Endometrial microvascular endothelial cells (primary cell): ENCODE data around the gene FBXL7.

- RAMPAGE, long total RNA = no peak
Measured at GRCh38 chr5:14193973-14194656, 51.0 kb downstream of the TRIO start.

GRCh38 chr5:14206463-14206992, 63.4 kb downstream of the TRIO start:
- RAMPAGE, long total RNA = no peak

GRCh38 chr5:14211979-14212527, 68.9 kb downstream of the TRIO start:
- RAMPAGE, long total RNA = no peak

DNA sequence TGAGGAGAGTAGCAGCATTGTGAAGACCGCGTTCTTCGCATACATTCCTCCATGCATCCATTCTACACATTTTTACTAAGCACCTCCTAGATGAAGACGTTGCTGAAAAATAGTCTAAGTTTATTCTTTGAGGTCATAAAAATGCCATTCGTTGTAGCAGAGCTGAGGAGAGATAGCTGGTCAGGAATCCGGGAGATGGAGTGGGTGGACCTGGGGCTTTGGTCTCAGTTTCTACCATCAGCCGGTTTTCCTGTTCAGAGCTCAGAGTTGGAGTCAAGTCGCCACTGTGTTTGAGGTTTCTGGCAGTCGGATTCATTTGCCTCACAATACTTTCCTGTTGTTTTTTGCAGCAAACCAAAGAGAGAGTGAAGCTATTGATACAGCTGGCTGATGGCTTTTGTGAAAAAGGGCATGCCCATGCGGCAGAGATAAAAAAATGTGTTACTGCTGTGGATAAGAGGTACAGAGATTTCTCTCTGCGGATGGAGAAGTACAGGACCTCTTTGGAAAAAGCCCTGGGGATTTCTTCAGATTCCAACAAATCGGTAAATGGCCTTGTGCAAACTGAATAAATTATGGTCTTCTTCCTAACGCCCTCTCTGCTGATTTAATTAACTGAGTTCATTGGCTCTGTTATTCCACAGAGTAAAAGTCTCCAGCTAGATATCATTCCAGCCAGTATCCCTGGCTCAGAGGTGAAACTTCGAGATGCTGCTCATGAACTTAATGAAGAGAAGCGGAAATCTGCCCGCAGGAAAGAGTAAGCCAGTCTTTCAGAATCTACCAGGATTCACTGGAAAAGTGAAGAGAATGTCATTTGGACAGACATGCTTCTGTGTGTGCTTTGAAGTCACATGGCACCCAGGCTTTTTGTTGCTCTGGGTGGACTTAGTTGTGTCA, 194.3 kb upstream of the OTULINL start:
- RAMPAGE, long total RNA = no peak

DNA sequence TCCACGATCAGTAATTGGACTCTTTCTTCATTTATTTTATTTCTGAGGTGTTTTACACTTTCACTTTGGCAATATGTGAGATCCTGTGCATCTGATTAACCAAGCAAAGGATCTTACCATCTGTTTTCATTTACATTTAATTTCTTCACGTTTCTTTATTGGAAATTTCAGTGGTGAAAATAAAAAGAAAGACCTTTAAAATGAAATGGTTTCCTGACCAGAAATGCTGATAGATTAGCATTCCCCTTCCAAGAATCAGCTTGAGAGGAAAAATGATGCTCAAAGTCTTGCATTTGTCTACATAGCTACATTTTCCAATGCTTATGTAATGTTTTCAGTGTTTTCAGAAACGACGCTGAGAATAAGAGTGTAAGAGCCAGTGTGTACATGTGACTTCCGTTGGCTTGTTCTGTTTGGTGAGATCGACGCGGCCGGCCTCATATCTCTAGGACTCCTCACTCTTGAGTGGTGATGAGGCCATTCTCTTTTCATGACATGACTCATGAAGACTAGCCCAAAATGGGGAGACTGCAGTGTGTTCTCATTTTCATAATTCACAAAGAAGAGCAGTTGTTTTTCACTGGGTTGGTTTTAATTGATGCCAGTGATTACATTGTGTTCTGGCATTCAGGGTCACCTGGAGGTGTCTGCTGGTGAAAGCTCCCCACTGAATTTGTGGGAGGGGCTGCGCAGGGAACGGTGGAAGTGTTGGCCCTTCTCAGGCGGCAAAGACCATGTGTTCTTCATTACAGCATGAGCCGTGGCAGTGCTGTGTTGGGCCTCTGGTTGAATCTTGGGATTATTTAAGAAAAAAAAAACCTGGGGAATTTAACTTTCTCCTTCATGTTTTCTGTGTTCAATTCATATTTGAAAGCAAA, 131.6 kb upstream of the OTULINL start:
- RAMPAGE, long total RNA = no peak

DNA sequence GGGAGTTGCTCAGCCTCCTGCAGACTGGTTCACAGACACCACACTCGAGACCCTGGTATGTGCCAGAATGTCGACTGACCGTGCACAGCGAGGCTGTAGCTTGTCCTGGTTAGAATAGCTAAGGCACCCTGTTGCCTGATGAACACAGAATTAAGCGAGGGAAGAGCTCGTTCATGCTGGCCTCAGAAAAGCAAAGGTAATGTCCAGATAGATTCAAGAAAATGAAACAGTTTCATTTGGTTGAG, 71.3 kb upstream of the OTULINL start:
- RAMPAGE, long total RNA = no peak

- RAMPAGE, long total RNA = no peak
Measured at GRCh38 chr5:14572699-14573057, 8.9 kb upstream of the OTULINL start.

DNA sequence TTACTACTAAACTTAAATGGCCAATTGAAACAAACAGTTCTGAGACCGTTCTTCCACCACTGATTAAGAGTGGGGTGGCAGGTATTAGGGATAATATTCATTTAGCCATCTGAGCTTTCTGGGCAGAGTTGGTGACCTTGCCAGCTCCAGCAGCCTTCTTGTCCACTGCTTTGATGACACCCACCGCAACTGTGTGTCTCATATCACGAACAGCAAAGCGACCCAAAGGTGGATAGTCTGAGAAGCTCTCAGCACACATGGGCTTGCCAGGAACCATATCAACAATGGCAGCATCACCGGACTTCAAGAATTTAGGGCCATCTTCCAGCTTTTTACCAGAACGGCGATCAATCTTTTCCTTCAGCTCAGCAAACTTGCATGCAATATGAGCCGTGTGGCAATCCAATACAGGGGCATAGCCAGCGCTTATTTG, 12.7 kb upstream of the OTULIN start:
- RAMPAGE, long total RNA = no peak

DNA sequence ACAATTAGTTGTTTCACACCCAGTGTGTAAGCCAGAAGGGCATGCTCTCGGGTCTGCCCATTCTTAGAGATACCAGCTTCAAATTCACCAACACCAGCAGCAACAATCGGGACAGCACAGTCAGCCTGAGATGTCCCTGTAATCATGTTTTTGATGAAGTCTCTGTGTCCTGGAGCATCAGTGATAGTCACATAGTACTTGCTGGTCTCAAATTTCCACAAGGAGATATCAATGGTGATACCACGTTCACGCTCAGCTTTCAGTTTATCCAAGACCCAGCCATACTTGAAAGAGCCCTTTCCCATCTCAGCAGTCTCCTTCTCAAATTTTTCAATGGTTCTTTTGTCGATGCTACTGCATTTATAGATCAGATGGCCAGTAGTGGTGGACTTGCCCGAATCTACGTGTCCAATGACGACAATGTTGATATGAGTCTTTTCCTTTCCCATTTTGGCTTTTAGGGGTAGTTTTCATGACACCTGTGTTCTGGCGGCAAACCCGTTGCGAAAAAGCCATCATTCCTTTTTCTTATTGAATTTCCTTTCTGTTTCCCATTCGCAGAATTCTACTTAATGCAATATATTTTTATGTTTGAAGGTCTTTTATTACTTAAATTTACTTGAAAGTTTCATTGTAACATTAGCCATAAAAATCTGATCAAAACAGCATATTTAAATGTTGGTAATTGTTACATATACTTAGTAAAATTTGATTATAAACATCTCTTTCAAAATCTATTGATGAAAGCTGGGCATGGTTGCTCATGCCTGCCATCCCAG, 11.5 kb upstream of the OTULIN start:
- RAMPAGE, long total RNA = no peak

DNA sequence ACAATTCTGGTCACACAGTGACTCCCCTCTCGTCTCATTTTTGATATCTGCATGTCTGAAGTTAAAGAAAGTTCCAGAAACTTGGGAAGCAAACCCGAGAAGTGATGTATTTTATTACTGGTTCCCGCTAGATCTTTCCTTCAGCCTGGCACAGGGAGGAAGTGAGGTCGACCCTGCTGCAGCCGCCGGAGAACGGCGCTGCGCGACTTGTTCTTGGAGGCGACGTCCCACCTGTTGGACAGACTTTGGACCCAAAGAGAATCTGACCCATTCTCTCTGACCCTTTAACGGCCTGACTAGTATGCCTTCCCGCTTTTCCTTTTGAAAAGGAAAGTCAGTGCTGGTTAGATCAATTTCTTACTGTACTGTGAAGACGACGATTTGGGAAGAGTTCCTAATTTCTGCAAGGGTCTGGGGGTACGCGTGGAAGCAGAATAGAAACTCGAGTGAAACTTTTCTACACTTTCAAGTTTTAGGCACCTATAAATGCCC, 701 bp downstream of the OTULIN start:
- RAMPAGE, long total RNA = no peak

- RAMPAGE, long total RNA = no peak
Measured at GRCh38 chr5:14665751-14666502, 1.4 kb downstream of the OTULIN start.

DNA sequence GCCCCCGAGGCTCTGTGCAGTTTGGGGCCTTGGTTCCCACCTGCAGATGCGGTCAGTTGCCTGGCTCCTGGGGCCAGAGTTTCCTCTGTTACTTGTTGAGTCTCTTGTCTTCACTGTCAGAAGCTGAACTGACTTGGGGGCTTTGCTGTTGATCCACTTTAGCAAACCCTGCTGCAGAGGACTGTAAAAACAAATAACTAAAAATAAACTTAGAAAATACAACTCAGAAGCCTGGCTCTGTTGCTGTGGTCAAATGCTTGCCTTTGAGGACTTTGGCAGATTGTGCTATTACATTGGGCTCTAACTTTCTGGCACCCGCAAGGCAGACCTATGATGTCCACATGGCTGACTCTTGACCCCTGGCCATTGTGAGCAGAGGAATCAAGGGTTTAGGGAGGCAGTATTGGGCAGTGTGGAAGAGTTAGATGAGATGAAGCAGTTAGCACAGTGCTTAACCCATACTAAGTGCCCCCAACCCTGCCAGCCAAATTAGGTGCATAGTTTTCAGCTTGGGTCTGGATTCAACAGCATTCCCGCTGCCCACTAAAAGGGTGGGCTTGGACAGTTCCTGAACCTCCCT, 34.0 kb downstream of the OTULIN start:
- RAMPAGE, long total RNA = no peak

GRCh38 chr5:14702544-14702831, 38.0 kb downstream of the OTULIN start:
- RAMPAGE, long total RNA = no peak

- RAMPAGE, long total RNA = no peak
Measured at GRCh38 chr5:14872098-14873140, 841 bp upstream of the ANKH start.

GRCh38 chr5:14895203-14895468, 23.6 kb upstream of the ANKH start:
- RAMPAGE, long total RNA = no peak

DNA sequence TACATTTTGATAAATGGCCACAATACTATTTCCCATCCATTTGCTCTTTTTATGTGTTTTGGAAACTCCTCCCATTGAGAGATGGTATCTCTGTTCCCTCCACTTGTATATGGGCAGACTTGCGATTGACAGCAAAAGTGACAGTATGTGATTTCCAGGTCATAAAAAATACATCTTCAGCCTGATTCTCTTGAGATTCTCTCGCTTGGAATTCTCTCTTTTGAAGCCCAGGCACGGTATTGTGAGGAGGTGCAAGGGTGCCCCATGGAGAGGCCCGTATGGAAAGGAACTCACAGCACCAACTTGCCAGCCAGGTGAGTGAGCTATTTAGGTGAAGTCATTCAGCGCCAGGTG, 234.2 kb upstream of the FBXL7 start:
- RAMPAGE, long total RNA = no peak

- RAMPAGE, long total RNA = no peak
Measured at GRCh38 chr5:15425431-15425936, 74.5 kb upstream of the FBXL7 start.

DNA sequence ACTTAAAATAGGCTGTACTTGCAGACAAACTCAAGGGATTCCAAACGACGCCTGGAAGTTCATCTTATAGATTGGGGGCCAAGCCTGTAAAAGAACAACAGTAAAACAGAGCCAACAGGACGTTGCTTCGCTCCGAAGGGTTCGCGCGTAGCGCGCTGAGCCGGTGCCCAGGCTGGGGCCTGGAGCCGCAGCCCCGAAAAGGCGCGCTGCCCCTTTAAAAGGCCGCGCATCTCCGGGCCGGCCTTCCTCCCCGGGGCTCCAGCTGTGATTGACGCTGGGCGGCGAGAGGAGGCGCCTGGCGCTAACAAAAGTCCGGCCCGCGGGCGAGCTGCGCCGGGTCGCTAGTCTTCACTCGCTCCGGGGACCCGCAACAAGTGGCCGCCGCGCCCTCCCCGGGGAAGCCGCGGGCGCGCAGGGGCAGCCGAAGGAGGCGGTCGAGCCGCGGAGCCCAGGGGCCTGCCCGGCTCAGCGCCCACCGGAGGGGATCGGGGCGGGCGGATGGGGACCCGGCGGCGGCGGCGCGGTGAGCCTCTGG, at the start of gene FBXL7:
TSS of gene FBXL7 (plus strand) at position 333 of the 535 bp plus-strand sequence.
- RAMPAGE, long total RNA = no peak

- RAMPAGE, long total RNA = no peak
Measured at GRCh38 chr5:15526244-15526567, 26.2 kb downstream of the FBXL7 start.

- RAMPAGE, long total RNA = no peak
Measured at GRCh38 chr5:15936477-15937362, 242.9 kb downstream of the MARCHF11 start.